Endothelial cell of umbilical vein (primary cell): ENCODE data around the genes PPP3CA, TACR3, NPNT and HADH.

GRCh38 chr4:101020826-101021411 lies 326.4 kb downstream of the PPP3CA start:
- PRO-cap, result bidirectional peak, plus-strand start at chr4:101021210, minus-strand start at chr4:101021084
CAGE:
- cytosol, long polyA minus RNA, result no peak
- cytosol, long polyA plus RNA, result no peak
- long polyA plus RNA, result no peak
- nucleus, long polyA minus RNA, result no peak
- nucleus, long polyA plus RNA, result no peak

- PRO-cap, result no peak
CAGE:
- cytosol, long polyA minus RNA, result no peak
- cytosol, long polyA plus RNA, result no peak
- long polyA plus RNA, result no peak
- nucleus, long polyA minus RNA, result no peak
- nucleus, long polyA plus RNA, result no peak
These were observed 84.6 kb downstream of the PPP3CA start for GRCh38 chr4:101262668-101263250.

DNA sequence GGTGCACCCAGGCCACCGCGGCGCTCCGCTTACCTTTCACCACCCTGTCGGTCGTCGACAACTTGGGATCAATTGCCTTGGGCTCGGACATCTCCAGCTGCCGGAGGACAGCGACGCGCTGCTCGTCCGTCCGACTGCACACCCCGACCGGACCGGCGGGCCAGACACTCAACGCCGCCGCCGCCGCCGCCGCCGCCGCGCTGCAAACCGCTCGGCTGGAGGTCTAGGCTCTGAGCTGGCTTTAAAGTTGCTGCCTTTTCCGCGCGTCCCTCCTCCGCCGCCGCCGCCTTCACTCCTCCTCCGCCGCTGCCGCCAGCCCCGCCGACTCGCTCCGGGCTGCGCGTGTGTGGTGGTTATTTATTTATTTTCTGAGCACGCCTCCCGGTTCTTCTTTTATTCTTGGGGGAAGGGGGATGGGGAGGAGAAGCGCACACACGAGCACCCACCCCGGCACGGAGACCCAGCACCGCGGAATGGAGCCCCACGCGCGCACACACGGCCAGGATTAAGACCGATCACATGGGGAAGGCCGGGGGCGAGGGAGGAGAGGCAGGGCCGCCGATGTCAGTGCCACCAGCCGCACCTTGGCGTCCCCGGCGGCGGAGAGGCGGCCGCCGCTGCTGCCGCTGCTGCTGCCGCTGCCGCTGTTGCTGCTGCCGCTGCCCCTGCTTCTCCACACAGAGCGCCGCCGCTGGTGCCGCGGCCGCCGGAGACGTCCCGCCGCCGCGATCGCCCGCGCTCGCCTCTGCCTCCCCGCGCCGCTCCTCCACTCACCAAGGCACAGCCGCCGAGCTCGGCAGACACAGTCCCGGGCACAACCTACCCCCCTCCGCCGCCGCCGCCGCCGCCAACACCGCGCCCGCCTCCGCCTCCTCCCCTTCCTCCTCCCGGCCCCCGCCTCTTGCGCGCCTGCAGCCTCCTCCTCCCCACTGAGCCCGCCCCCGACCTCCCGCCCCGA lies at the start of gene PPP3CA:
Gene PPP3CA, minus strand, starts transcription at position 821 of the 958 bp plus-strand sequence.
- PRO-cap, result bidirectional peak, plus-strand start at position 396 of the sequence, minus-strand start at position 332 of the sequence; bidirectional peak, plus-strand start at position 463 of the sequence, minus-strand start at position 475 of the sequence; bidirectional peak, plus-strand start outside the sequence, minus-strand start at position 795 of the sequence
CAGE:
- cytosol, long polyA minus RNA, result no peak
- cytosol, long polyA plus RNA, result no peak
- long polyA plus RNA, result no peak
- nucleus, long polyA minus RNA, result no peak
- nucleus, long polyA plus RNA, result no peak

DNA sequence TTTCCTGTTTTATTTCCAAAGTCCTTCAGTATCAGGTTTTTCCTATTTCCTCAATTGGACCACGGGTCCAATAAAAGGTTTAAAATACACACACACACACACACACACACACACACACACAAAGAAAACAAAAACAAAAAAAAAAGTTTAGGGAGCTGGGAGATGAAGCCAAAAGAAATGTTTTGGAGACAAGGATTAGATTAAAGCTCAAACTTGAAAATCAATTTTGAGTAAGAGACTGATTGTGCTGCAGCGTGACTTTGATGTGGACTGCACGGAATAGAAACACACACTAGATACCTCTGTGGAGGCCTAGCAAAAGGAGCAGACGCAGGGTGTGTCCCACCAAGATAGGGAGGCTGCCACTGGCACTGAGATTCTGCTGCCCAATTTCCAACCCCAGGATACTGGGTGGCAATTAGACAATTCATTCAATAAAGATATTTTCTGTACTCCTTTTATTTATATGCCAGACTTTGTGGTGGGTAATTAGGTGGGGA lies 1.6 kb upstream of the PPP3CA start:
- PRO-cap, result no peak
CAGE:
- cytosol, long polyA minus RNA, result no peak
- cytosol, long polyA plus RNA, result no peak
- long polyA plus RNA, result no peak
- nucleus, long polyA minus RNA, result no peak
- nucleus, long polyA plus RNA, result no peak

DNA sequence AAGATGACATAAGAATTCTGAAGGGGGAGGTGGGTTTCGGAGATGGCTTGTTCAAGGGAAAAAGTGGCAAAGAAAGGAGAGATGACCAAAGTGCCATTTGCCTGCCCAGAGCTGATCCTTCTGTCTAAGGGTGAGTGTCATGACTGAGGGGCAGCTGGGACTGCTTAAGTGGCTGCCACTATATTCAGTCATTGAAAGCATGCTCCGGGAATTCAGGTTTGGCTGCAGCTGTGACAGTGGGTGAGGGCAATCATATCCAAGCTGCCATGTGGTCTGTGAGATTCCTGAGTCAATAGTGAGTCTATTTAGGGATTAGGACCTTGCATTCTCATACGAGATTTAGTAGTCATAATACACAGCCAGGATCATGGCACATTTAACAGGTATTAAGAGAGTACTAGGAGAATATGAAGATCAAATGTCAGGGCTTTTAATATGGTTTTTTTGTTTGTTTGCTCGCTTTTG lies 138.7 kb upstream of the BANK1 start:
- PRO-cap, result no peak
CAGE:
- cytosol, long polyA minus RNA, result no peak
- cytosol, long polyA plus RNA, result no peak
- long polyA plus RNA, result no peak
- nucleus, long polyA minus RNA, result no peak
- nucleus, long polyA plus RNA, result no peak

DNA sequence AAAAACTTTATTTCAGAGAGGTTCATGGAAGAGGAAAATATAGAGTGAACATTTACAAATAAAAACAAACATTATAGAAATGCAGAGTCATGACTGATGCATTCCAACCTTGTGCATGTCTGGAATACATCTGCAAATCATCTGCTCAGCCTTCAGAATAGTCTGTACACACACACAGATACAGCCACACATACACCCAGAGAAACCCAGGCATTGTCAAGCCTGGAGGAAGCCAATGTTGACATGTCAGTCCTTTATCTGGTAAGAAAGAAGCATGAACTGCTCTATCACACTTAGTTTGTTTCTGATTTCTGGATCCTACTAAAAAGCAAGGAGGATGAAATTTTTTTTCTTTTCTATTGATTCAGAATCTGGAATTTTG lies 61.3 kb upstream of the NFKB1 start:
- PRO-cap, result no peak
CAGE:
- cytosol, long polyA minus RNA, result no peak
- cytosol, long polyA plus RNA, result no peak
- long polyA plus RNA, result no peak
- nucleus, long polyA minus RNA, result no peak
- nucleus, long polyA plus RNA, result no peak

- PRO-cap, result no peak
CAGE:
- cytosol, long polyA minus RNA, result no peak
- cytosol, long polyA plus RNA, result no peak
- long polyA plus RNA, result no peak
- nucleus, long polyA minus RNA, result no peak
- nucleus, long polyA plus RNA, result no peak
These were observed 55.5 kb downstream of the NFKB1 start for GRCh38 chr4:102556528-102557290.

DNA sequence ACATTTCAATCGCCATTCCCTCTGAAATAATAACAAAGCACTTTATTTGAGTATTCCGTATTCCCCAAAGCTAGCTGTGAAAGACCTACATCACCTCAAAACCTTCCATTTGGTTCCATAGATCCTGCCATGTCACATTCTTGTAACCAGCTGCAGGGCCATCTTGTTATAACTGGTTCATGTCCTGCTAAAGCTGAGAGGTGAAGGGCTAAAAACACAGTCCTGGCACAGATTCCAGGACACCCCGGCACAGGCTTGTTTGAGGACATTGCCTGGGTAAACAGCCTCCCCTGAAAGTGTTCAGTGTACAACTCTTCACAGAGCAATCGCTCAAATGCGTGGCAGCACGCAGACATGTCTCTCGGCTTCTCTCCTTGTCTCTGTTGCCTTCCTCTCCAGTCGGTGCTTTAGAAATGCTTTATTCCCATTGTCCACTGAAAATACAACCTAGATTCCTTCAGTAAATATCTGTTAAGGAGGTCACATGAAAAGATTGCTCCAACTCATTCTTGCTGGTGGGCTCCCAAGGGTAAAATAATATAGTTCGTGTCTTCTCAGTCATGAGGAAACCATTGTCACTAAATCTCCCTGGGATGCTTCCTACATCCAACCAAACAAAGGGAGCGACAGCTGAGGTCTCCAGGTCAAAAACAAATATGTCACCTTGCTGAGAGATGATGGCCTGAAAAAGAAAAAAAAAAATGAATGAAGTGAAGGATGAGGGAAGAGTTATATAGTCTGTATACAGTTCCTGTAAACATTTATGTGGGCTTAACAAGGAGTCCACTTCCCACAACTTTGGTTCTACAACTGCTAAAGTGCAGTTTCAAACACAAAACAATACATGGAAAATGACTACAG lies 128.9 kb downstream of the MANBA start:
- PRO-cap, result no peak
CAGE:
- cytosol, long polyA minus RNA, result no peak
- cytosol, long polyA plus RNA, result no peak
- long polyA plus RNA, result no peak
- nucleus, long polyA minus RNA, result no peak
- nucleus, long polyA plus RNA, result no peak

DNA sequence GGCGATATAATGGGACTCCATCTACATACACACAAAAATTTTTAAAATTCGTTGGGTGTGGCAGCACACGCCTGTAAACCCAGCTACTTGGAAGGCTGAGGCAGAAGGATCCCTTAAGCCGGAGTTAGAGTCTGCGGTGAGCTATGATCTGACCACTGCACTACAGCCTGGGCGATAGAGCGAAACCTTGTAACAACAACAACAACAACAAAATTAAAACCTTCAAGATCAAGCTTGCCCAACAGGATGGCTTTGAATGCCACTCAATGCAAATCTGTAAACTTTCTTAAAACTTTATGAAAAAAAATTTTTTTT lies 1.2 kb upstream of the CISD2 start:
- PRO-cap, result no peak
CAGE:
- cytosol, long polyA minus RNA, result no peak
- cytosol, long polyA plus RNA, result no peak
- long polyA plus RNA, result no peak
- nucleus, long polyA minus RNA, result no peak
- nucleus, long polyA plus RNA, result no peak

DNA sequence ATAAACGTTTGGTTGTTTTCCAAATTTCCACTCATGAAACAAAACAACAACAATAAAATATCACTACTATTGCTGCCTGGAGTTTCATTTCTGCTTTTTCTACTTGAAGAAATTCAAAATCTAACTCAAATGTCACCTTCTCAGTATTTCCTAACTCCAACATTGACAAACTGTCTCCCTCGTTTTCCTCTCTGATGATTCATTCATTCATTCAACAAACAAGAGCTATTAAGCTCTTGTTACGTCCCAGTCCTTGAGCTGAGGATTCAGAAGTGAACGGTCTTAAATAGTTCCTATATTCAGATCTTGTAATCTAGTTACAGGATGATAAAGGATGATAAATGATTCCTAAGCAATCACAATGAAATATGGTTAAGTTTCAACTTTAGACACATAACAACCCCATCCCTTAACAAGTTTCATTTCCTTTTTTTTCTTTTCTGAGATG lies 1.8 kb downstream of the SLC9B2 start:
- PRO-cap, result no peak
CAGE:
- cytosol, long polyA minus RNA, result no peak
- cytosol, long polyA plus RNA, result no peak
- long polyA plus RNA, result no peak
- nucleus, long polyA minus RNA, result no peak
- nucleus, long polyA plus RNA, result no peak

DNA sequence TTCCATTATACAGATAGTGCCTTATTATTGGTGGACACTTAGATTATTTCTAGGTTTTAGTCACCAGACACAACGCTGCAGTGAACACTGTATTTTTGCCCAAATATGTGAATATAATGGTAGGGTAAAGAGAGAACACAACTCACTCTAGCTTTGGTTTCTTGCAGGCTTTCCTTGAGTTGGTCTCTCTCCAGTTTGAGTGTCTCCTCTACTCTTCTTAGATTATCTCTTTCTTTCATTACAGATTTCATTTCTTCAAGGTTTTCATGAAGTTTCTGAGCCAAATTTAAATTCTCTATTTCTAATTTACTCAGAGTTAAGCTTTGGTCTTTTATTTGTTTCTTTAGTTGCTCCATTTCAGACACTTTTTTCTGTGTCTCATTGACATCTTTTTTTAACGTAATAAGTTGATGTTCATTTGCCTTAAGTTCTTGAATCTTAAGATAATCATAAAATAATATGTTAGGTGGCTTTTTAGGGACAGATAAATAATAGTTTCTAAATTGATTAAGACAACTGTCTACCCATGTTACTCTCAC lies 41.1 kb upstream of the BDH2 start:
- PRO-cap, result no peak
CAGE:
- cytosol, long polyA minus RNA, result start-site peak on the minus strand centred at position 391 of the sequence, 74 bp wide, 8 reads
- cytosol, long polyA plus RNA, result no peak
- long polyA plus RNA, result no peak
- nucleus, long polyA minus RNA, result no peak
- nucleus, long polyA plus RNA, result no peak

- PRO-cap, result no peak
CAGE:
- cytosol, long polyA minus RNA, result no peak
- cytosol, long polyA plus RNA, result no peak
- long polyA plus RNA, result no peak
- nucleus, long polyA minus RNA, result no peak
- nucleus, long polyA plus RNA, result no peak
These were observed 224.9 kb upstream of the CENPE start for GRCh38 chr4:103422924-103423619.

DNA sequence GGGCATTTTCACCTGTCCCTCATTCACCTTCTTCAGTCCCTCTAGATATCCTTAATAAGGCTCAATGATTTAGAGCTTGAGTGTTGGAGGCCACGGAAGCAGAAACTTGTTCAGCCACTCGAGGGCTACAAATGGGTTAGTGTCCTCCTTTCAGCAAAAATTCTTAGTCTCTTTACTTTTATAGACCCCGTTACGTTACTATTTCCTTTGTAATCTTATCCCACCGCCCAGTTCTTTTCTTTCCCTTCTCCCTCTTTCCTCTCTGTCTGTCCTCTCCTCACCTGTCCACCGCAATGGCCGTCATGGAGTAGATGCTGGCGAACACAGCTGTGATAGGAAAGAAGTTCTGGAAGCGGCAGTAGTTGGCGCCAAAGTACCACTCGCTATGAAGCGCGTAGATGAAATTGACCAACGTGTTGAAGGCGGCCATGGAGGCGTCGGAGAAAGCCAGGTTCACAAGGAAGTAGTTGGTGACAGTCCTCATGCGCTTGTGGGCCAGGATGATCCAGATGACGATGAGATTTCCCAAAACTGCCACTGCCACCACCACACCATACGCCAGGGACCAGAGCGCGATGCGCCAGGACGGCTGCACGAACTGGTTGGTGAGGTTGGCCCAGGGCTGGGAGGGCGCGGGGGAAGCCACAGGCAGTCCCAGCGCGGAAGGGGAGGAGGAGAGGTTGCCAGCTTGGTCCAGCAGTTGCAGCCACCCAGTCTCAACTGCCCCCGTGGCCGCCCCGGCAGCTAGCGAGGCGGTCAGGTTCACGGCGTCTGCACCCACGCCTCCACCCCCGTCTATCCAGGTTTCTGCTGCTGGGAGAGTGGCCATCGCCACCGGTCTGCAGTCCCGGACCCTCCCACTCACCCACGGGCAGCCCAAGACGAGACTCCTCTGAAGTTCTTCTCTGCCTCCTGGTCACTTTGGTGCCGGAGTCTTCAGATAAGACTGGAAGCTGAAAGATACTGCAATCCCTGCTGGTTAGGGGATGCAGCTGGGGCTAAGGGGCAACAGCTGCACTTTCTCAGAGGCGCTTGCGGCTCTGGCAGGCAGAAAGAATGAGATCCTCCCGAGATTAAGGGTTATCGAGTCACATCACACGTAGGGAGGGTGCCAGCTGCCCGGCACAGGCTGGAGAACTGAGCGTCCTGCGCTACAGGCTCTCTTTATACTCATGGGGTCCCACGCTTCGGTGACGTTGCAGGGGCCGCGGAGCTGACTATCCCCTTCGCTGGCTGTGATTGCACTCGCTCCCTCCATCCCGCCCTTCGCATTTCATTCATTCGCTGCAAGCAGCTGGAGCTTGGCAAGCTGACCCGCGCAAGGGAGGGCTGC lies at the start of gene TACR3:
Gene TACR3, minus strand, starts transcription at position 1,139 of the 1,333 bp plus-strand sequence.
- PRO-cap, result no peak
CAGE:
- cytosol, long polyA minus RNA, result no peak
- cytosol, long polyA plus RNA, result no peak
- long polyA plus RNA, result no peak
- nucleus, long polyA minus RNA, result no peak
- nucleus, long polyA plus RNA, result no peak

DNA sequence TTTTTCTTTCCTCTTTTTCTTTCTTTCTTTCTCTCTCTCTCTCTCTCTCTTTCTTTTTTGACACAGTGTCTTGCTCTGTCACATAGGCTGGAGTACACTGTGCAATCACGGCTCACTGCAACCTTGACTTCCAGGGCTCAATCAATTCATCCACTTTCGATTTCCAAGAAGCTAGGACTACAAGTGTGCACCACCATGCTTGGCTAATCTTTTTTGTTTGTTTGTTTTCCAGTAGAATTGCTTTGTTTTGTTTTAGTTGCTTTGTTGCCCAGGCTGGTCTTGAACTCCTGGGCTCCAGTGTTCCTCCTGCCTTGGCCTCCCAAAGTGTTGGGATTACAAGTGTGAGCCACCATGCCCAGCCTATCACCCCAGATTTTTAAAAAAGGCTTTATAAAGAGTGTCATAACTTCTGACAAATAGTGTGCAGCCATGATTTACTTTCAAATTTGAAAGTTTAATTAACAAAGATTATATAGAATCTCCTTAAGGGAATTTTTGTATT lies 70.8 kb downstream of the PPA2 start:
- PRO-cap, result no peak
CAGE:
- cytosol, long polyA minus RNA, result no peak
- cytosol, long polyA plus RNA, result no peak
- long polyA plus RNA, result no peak
- nucleus, long polyA minus RNA, result no peak
- nucleus, long polyA plus RNA, result no peak

DNA sequence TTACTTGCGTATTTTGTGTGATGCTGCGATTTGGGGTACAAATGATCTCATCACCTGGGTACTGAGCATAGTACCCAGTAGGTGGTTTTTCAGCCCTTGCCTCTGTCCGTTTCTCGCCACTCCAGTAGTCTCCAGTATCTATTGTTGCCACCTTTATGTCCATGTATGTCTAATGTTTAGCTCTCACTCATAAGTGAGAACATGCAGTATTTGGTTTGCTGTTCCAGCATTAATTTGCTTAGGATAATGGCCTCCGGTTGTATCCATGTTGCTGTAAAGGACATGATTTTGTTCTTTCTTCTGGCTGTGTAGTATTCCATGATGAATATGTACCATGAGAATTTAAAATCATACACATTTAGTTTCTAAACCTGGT lies 1.8 kb downstream of the ARHGEF38 start:
- PRO-cap, result no peak
CAGE:
- cytosol, long polyA minus RNA, result no peak
- cytosol, long polyA plus RNA, result no peak
- long polyA plus RNA, result no peak
- nucleus, long polyA minus RNA, result no peak
- nucleus, long polyA plus RNA, result no peak

- PRO-cap, result no peak
CAGE:
- cytosol, long polyA minus RNA, result no peak
- cytosol, long polyA plus RNA, result no peak
- long polyA plus RNA, result no peak
- nucleus, long polyA minus RNA, result no peak
- nucleus, long polyA plus RNA, result no peak
These were observed at the start of gene NPNT for GRCh38 chr4:105894695-105895760. TSS of gene NPNT (plus strand) at chr4:105895471.

DNA sequence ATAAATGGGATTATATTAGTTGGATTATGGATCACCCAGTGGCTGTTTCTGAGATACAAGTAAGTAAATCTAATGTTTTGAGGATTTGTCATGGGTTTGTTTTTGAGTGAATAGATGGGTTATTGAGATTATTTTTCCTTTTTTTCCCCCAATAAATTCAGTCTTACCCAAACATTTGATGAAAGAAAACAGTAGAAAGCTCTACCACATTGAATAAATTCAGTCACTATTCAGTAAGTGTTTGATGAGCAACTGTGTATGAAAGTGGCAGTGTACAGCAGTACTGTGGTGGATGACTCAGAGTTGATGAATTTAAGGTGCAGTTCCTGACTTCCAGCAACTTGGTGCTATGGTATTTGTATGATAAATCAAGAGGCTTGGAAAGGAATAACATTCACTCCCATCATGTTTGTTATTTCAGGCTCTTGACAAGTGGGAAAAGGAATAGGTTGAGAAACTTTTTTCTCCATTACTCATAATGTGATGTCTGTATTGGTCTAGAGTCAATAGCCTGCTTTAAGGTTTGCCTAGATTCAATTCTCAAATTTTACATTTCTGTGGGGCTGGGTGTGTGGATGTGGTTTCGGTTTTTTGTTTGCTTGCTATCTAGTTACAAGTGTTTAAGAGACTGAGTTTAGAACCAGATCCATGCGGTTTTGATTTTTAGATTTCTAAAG lies 35.3 kb upstream of the CYP2U1 start:
- PRO-cap, result no peak
CAGE:
- cytosol, long polyA minus RNA, result no peak
- cytosol, long polyA plus RNA, result no peak
- long polyA plus RNA, result no peak
- nucleus, long polyA minus RNA, result no peak
- nucleus, long polyA plus RNA, result no peak

DNA sequence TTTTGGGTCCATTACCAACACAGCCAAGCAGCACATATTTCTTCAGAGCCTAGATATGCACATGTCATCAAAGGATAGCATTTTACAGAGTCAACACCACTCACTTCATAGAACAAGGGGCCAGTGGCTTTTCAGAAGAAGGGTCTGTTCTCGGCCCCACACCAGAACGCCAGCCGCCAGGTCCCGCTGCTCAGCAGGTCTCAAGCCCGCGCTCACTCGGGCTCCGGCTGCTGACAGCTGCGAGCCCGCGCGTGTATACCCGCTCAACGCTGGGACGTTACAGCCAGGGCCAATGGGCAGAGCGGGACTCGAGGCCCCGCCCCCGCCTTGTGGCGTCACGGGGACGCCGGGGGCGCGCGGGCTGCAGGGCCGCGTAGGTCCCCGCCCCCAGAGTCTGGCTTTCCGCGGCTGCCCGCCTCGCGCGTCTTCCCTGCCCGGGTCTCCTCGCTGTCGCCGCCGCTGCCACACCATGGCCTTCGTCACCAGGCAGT lies at the start of gene HADH:
Gene HADH, plus strand, starts transcription at position 426 of the 491 bp plus-strand sequence.
- PRO-cap, result bidirectional peak, plus-strand start at position 400 of the sequence, minus-strand start at position 229 of the sequence
CAGE:
- cytosol, long polyA minus RNA, result no peak
- cytosol, long polyA plus RNA, result start-site peak on the plus strand centred at position 403 of the sequence, 55 bp wide, 316 and 307 reads in 2 replicates
- long polyA plus RNA, result start-site peak on the plus strand centred at position 400 of the sequence, 55 bp wide, 438 and 329 reads in 2 replicates
- nucleus, long polyA minus RNA, result no peak
- nucleus, long polyA plus RNA, result start-site peak on the plus strand centred at position 421 of the sequence, 94 bp wide, 199 and 22 reads in 2 replicates

DNA sequence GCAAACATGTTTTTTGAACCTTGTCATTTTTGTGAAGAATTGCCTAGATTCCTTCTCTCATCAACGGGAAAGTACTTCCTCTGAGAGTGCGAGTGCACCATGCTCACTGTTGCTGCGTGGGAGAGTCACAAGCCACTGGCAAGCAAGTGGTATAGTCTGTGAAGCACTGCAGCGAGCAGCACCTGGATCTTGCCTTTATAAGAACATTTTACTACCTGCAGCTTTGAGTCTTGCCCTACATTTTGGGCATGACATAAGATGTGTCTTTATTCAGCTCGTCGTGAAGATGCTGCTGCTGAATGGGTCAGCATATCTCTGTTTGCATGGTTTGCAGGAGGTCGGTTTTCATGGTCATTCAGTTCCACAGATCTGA lies 44.9 kb downstream of the HADH start:
- PRO-cap, result no peak
CAGE:
- cytosol, long polyA minus RNA, result no peak
- cytosol, long polyA plus RNA, result no peak
- long polyA plus RNA, result no peak
- nucleus, long polyA minus RNA, result no peak
- nucleus, long polyA plus RNA, result no peak

GRCh38 chr4:108171195-108171829 lies 2.6 kb upstream of the LEF1 start:
- PRO-cap, result no peak
CAGE:
- cytosol, long polyA minus RNA, result no peak
- cytosol, long polyA plus RNA, result no peak
- long polyA plus RNA, result no peak
- nucleus, long polyA minus RNA, result no peak
- nucleus, long polyA plus RNA, result no peak